SK-N-SH (cell line): ENCODE measurements around a stretch of chr4.

- RRBS: 2% methylated on average over 28 of the region's 114 CpGs
CAGE:
- cytosol, long polyA plus RNA: no peak
- long polyA plus RNA: no peak
- nucleus, long polyA plus RNA: no peak
Observed at GRCh38 chr4:18020453-18021626, 715 bp downstream of the LCORL start.

DNA sequence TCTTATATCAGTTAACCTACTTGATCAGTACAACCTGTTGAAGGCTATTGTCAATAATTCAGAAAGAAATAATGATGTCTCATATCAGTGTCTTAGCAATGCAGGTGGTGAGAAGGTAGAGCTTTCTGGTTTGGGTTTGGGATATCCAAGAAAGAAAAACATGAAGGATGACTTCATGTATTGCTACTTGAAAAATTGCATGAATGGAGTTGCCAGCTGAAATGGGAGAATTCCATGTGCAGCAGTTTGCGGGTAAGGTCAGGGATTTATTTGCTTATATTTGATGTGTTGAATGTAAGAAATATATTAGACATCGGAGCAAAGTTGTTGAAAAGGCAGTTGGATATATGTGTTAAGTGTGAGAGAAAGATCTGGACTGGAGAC lies 552.5 kb upstream of the LCORL start:
- RRBS: no CpG with 5 or more reads among the region's 2 CpGs
CAGE:
- cytosol, long polyA plus RNA: no peak
- long polyA plus RNA: no peak
- nucleus, long polyA plus RNA: no peak

- RRBS: 3% methylated on average over 26 of the region's 75 CpGs
CAGE:
- cytosol, long polyA plus RNA: no peak
- long polyA plus RNA: no peak
- nucleus, long polyA plus RNA: no peak
Observed at GRCh38 chr4:20254472-20255331, 3.0 kb downstream of the SLIT2 start.

GRCh38 chr4:21089918-21090614 lies 389.8 kb downstream of the PACRGL start:
- RRBS: no CpG with 5 or more reads among the region's 7 CpGs
CAGE:
- cytosol, long polyA plus RNA: no peak
- long polyA plus RNA: no peak
- nucleus, long polyA plus RNA: no peak

DNA sequence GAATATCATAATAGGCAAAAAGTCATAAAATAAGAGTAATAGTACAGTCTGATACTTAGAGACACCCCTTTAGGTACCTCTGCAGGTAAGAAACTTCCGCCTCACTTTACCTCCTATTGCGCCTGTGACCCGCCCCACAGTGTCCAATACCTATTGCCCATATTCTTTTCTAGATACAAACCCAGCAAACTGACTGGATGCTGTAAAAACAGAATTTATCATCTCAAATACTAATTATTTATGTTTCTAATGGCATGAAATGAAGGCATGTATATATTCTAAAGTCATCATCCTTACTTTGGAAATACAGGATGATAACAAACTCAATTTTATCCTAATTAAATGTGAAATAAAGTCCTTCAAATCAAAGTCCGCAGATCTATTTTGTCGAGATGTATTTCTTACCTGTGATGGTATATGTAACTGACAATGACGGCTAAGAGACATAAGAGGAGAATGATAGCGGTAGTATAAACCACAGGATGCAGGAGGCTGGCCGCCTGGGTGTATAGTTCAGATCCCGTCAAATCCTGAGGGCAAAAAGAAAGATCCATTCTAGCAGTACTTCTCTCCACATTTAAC lies 113.5 kb downstream of the ADGRA3 start:
- RRBS: no CpG with 5 or more reads among the region's 9 CpGs
CAGE:
- cytosol, long polyA plus RNA: no peak
- long polyA plus RNA: no peak
- nucleus, long polyA plus RNA: no peak

GRCh38 chr4:22491034-22491478 lies 24.8 kb downstream of the ADGRA3 start:
- RRBS: no CpG with 5 or more reads among the region's 4 CpGs
CAGE:
- cytosol, long polyA plus RNA: no peak
- long polyA plus RNA: no peak
- nucleus, long polyA plus RNA: no peak

DNA sequence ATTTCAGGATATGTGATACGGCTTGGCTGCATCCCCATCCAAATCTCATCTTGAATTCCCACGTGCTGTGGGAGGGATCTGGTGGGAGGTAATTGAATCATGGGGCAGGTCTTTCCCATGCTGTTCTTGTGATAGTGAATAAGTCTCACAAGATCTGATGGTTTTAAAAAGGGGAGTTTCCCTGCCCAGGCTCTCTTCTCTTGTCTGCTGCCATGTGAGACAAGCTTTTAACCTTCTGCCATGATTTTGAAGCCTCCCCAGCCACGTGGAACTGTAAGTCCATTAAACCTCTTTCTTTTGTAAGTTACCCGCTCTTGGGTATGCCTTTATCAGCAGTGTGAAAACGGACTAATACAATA lies 504.6 kb upstream of the ADGRA3 start:
- RRBS: no CpG with 5 or more reads among the region's 5 CpGs
CAGE:
- cytosol, long polyA plus RNA: no peak
- long polyA plus RNA: no peak
- nucleus, long polyA plus RNA: no peak

GRCh38 chr4:23904708-23905254 lies 14.9 kb upstream of the PPARGC1A start:
- RRBS: no CpG with 5 or more reads among the region's 7 CpGs
CAGE:
- cytosol, long polyA plus RNA: no peak
- long polyA plus RNA: no peak
- nucleus, long polyA plus RNA: no peak

- RRBS: no CpG with 5 or more reads among the region's 9 CpGs
CAGE:
- cytosol, long polyA plus RNA: no peak
- long polyA plus RNA: no peak
- nucleus, long polyA plus RNA: no peak
Observed at GRCh38 chr4:24057939-24058556, 168.2 kb upstream of the PPARGC1A start.

- RRBS: no CpG with 5 or more reads among the region's 8 CpGs
CAGE:
- cytosol, long polyA plus RNA: no peak
- long polyA plus RNA: no peak
- nucleus, long polyA plus RNA: no peak
Observed at GRCh38 chr4:24137608-24138199, 247.9 kb upstream of the PPARGC1A start.

- RRBS: no CpG with 5 or more reads among the region's 3 CpGs
CAGE:
- cytosol, long polyA plus RNA: no peak
- long polyA plus RNA: no peak
- nucleus, long polyA plus RNA: no peak
Observed at GRCh38 chr4:24236411-24236743, 346.5 kb upstream of the PPARGC1A start.

GRCh38 chr4:24473282-24473696 lies 111.1 kb downstream of the DHX15 start:
- RRBS: 6% methylated on average over 5 of the region's 17 CpGs
CAGE:
- cytosol, long polyA plus RNA: no peak
- long polyA plus RNA: no peak
- nucleus, long polyA plus RNA: no peak

GRCh38 chr4:24524211-24524689 lies 60.1 kb downstream of the DHX15 start:
- RRBS: no CpG with 5 or more reads among the region's 2 CpGs
CAGE:
- cytosol, long polyA plus RNA: no peak
- long polyA plus RNA: no peak
- nucleus, long polyA plus RNA: no peak

DNA sequence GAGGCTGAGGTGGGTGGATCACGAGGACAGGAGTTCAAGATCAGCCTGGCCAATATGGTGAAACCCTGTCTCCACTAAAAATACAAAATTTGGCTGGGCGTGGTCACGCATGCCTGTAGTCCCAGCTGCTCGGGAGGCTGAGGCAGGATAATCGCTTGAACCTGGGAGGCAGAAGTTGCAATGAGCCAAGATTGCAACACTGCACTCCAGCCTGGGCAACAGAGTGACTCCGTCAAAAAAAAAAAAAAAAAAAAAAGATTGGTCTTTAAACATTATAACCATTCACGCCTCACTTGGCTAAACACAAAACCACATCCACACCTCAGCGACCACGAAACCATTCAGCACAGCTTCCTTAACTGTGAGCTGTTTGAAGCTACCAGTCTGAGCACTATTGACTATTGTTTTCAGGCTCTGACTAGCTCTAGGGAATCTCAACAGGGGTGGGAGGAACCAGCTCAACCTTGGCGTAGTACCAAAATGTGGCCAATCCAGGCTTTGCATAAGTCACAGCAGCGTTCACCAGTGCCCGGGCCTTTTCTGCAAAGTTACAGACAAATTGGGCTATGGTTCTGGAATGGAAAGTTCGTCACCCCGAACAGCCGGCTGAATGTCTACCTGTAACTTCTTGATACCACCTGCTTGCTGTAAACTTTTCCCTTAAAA lies 73.6 kb upstream of the DHX15 start:
- RRBS: 38% methylated on average over 1 of the region's 15 CpGs
CAGE:
- cytosol, long polyA plus RNA: no peak
- long polyA plus RNA: no peak
- nucleus, long polyA plus RNA: no peak

GRCh38 chr4:24800335-24800907 lies 5.0 kb downstream of the SOD3 start:
- RRBS: no CpG with 5 or more reads among the region's 25 CpGs
CAGE:
- cytosol, long polyA plus RNA: no peak
- long polyA plus RNA: no peak
- nucleus, long polyA plus RNA: no peak

DNA sequence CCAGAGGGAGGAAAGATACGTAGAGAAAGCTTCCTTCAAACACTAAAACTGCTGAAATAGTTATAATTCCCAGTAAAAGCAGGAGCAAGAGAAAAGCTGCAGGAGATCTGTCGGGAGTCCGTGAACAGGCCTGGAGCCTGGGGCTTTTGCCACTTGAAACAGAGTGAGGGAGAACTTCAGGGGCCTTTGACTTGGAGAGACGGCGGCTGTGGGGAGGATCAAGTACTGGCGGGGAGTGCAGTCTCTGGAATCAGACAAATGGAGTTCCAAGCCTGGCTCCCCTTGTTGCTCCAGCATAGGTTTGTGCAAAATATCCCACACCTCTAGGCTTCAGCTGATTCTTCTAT lies 11.4 kb upstream of the SEPSECS start:
- RRBS: no CpG with 5 or more reads among the region's 6 CpGs
CAGE:
- cytosol, long polyA plus RNA: no peak
- long polyA plus RNA: no peak
- nucleus, long polyA plus RNA: no peak

GRCh38 chr4:25234426-25235096 lies 728 bp downstream of the PI4K2B start:
- RRBS: under 1% methylated on average over 19 of the region's 38 CpGs
CAGE:
- cytosol, long polyA plus RNA: no peak
- long polyA plus RNA: no peak
- nucleus, long polyA plus RNA: no peak

- RRBS: no CpG with 5 or more reads among the region's 10 CpGs
CAGE:
- cytosol, long polyA plus RNA: no peak
- long polyA plus RNA: no peak
- nucleus, long polyA plus RNA: no peak
Observed at GRCh38 chr4:25865185-25866000, 2.6 kb upstream of the SEL1L3 start.

GRCh38 chr4:25872751-25873363 lies 10.1 kb upstream of the SEL1L3 start:
- RRBS: no CpG with 5 or more reads among the region's 9 CpGs
CAGE:
- cytosol, long polyA plus RNA: no peak
- long polyA plus RNA: no peak
- nucleus, long polyA plus RNA: no peak

DNA sequence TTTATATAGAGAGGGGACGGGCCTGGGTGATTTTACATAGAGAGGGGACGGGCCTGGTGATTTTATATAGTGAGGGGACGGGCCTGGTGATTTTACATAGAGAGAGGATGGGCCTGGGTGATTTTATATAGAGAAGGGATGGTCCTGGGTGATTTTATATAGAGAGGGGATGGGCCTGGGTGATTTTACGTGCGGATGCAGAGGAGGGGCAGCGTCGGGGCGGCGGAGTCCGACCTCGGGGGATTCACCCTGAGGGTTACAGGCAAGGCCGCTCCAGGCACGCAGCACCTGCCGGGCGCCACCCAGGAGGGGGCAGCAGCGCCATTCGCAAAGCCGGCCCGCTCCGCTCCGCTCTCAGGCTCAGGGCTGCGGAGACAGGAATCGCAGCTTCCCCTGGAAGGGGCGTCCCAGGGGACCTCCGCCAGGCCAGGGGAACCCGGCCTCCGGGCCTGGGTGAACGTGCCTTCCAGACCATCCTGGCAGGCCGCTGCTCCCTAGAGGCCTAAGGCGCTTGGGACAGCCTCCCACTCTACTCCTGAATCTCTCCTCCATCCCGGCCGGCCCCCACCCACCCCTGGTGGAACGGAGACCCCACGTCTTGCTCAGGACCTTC lies 114.7 kb downstream of the SMIM20 start:
- RRBS: 48% methylated on average over 6 of the region's 34 CpGs
CAGE:
- cytosol, long polyA plus RNA: no peak
- long polyA plus RNA: no peak
- nucleus, long polyA plus RNA: no peak